Aortic smooth muscle cell (primary cell): ENCODE measurements around a stretch of chr9.

DNA sequence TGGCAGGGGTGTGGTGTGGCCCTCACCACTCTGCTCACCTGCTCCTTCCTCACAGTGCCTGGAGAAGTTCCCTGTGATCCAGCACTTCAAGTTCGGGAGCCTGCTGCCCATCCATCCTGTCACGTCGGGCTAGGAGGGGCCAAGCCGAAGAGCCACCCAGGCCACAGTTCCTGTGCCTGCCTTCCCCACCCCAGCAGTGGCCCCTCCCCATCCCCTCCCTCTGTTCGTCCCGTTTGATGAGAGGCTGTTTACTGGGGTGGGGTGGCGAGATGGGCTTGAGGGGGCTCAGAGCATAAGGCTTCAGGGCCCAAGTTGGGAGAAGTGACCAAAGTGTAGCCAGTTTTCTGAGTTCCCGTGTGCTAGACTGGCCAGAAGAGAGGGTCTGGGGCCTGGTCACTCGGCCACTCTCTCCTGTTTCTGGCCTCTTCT, 30.7 kb downstream of the IER5L start:
- RRBS, result no CpG with 5 or more reads among the region's 9 CpGs

DNA sequence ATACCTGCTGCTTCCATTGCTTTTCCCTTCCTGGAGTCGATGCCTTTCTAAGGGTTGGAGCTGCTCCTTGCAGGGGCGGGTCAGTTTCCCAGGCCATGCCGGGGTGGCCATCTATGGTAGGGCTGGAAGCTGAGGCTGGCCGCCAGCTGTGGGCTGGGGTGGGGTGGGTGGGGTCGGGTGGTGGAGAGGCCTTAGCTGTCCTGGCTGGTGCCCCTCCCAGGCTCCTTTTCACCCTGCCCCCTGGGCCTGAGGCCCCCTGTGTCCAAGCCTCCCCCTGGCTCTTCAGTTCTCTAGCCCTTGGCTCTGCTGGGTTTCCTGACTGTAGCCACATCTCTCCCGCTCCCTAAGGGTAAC, 30.3 kb downstream of the IER5L start:
- RRBS, result no CpG with 5 or more reads among the region's 6 CpGs

- RRBS, result no CpG with 5 or more reads among the region's 15 CpGs
Measured at GRCh38 chr9:129172398-129173409, 5.4 kb downstream of the IER5L start.

GRCh38 chr9:129202634-129203110, 24.6 kb upstream of the IER5L start:
- RRBS, result 2% methylated on average over 24 of the region's 36 CpGs

- RRBS, result no CpG with 5 or more reads among the region's 8 CpGs
Measured at GRCh38 chr9:129206879-129207390, 28.9 kb upstream of the IER5L start.

DNA sequence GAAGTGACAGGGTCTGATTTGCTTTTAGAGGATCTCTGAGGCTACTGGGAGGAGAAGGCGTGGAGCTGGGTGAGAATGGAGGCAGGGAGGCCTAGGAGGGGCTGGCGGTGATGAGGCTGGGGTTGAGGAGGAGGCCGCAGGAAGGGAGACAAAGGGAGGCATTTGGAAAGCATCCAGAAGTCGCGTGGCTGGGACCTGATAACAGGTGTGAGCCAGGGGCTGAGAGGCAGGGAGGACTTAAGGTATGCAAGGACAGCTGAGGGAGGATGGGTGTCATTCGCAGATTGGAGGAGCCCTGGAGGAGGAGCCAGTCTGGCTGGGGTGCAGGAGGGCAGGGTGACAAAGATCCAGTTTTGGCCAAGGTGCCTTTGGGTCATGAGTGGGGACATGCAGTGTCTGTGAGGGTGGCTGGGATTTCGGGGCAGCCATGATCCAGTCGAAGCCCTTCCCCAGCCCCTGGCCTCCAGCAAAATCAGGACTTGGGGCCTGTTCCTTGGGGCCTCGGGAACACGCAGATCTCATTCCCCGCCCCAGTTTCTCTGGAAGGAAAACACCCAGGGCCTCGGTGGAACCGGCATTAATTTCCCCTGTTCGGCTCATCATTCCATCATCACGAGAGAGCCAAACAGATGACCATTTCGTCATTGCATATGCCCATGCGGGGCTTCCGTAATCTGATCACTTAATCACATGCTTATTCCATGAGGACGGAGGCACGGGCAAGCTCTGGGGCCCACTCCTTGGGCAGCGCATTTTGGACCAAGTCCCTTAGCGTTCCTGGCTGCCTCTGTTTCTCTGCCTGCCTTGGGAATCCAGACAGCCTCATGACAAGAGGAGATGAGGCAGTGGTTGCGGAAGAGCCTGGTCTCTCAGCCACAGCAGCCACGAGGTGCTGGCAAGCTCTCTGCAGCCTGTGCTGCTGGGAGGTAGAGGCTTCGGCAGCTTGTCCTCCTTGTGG, 64.7 kb upstream of the IER5L start:
- RRBS, result no CpG with 5 or more reads among the region's 25 CpGs

DNA sequence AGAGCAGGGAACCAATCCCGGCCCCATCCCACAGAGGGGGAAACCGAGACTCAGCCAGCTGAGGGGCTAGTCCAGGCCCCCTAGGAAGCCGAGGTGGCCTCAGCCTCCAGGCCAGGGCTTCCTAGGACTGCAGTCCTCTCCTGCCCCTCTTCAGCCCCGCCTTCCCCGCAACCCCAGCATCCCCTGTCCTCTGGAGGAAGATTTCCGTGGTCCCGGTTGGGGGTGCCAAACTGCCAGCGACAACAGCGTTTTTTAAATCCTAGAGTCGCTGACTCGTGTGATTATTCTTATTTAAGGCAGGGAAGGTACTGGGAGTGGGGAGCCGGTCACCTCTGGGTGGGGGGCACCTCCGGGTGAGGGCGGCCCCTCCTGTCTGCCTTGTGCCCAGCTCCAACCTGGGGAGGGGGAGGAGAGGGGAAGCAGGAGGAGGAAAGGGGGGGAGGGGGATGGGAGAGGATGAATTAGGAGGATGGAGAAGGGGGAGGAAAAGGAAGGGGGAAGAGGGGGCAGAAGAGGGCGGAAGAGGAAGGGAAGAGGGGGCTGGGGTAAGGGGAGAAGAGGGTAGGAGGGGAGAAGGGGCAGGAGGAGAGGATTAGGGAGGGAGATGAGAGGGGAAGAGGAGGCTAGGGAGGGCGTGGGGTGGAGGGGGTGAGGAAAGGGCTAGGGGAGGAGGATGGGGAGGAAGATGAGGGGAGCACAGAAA, 173.1 kb upstream of the IER5L start:
- RRBS, result 27% methylated on average over 4 of the region's 16 CpGs

- RRBS, result 2% methylated on average over 13 of the region's 60 CpGs
Measured at GRCh38 chr9:129351707-129352681, 173.9 kb upstream of the IER5L start.

DNA sequence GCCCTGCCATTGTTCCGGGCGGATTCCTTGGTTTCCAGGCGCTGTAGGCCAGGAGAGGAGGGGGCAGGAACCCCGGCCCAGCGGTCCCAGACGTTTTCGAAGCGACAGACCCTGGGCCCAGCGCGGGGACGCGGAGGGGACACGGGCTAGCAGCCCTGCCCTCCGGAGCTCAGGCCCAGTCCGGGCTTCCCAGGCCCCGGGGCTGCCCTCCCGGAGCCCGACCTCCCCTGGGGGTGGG, 206.9 kb downstream of the C9orf50 start:
- RRBS, result 6% methylated on average over 13 of the region's 18 CpGs

DNA sequence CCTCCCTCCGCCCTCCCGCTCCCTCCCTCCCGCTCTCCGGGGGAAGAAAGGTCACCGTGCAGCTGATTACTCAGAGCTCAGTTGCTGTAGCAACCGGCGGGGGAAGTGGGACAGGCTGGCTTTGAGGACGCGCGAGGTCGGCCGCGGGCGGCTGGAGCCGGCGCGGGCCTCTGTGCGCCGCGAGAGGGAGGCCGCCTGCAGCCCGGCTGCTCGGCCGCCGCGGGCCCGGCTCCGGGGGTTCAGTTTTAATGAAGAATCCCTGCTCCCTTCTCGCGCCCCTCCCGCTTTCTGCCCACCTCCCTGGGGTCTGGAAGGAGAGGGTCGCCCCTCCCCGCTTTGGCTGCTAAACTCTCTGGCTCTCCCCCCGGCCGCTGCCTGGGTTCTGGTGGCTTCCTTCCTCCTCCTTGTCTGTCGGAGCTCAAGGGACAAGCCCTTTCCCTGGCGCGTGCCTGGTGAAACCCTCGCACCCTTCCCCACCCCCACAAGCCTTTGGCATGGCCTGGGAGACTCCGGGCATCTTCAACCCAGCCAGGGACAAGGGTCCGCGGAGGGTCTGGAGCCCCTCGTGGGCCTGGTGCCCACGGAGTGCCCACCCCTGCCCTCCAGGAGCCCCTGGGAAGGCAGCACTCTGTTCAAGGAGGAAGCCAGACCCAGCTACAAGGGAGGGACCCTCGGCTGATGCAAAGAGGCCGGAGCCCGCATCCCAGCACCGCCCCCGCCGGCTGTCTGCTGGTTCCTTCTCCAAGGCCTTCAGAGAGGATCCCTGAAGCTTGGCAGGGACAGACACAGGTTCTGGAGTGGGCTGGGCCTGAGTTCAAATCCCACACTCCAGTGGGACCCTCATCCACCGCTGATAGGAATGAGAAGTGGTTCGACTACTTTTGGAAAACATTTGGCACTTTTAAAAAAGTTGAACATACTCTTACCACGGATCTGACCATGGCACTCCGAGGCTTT, 160.2 kb downstream of the C9orf50 start:
- RRBS, result 1% methylated on average over 19 of the region's 54 CpGs

DNA sequence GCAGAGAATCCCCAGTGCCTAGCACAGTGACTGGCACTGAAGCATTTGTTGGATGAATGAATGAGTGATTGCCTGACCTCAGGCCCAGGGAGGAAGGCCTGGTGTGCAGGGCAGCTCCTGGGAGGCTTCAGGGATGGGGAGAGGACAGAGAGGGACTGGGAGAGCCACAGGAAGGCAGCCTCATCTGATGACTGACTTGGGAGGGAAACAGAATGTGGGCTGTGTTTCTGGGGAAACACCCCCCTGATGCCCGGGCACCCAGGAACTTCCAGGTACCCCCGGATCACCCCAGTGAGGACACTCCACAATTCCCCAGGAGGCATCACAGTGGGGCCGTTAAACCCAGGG, 133.6 kb downstream of the C9orf50 start:
- RRBS, result no CpG with 5 or more reads among the region's 3 CpGs

GRCh38 chr9:129489843-129490559, 130.9 kb downstream of the C9orf50 start:
- RRBS, result no CpG with 5 or more reads among the region's 15 CpGs

DNA sequence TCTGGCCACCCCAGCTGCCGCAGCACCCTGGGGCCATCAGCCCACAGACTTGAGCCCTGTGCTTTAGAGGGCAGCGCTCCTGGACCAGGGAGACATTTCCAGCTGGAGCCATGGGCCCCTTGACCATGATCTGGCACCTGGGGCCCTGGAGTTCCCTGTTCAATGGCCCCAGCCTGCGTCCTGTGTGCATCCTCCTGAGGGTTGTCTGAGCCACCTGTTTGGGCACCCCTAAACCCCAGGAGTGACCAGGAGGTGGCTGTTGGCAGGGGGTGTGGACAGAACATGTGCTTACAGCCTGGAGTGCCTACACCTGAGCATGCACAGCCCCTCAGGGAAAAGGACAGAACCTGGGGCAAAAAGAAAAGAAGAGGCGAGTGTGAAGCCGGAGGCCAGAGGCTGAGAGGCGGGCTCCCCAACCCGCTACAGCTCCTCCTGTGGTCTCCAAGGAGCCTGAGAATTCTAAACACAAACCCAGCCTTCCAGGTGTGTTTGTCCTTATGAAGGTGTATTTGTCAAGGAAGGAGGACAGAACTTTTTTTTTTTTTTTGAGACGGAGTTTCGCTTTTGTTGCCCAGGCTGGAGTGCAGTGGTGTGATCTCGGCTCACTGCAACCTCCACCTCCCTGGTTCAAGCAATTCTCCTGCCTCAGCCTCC, 126.6 kb downstream of the C9orf50 start:
- RRBS, result no CpG with 5 or more reads among the region's 10 CpGs

GRCh38 chr9:129495106-129496057, 125.5 kb downstream of the C9orf50 start:
- RRBS, result 15% methylated on average over 10 of the region's 35 CpGs

DNA sequence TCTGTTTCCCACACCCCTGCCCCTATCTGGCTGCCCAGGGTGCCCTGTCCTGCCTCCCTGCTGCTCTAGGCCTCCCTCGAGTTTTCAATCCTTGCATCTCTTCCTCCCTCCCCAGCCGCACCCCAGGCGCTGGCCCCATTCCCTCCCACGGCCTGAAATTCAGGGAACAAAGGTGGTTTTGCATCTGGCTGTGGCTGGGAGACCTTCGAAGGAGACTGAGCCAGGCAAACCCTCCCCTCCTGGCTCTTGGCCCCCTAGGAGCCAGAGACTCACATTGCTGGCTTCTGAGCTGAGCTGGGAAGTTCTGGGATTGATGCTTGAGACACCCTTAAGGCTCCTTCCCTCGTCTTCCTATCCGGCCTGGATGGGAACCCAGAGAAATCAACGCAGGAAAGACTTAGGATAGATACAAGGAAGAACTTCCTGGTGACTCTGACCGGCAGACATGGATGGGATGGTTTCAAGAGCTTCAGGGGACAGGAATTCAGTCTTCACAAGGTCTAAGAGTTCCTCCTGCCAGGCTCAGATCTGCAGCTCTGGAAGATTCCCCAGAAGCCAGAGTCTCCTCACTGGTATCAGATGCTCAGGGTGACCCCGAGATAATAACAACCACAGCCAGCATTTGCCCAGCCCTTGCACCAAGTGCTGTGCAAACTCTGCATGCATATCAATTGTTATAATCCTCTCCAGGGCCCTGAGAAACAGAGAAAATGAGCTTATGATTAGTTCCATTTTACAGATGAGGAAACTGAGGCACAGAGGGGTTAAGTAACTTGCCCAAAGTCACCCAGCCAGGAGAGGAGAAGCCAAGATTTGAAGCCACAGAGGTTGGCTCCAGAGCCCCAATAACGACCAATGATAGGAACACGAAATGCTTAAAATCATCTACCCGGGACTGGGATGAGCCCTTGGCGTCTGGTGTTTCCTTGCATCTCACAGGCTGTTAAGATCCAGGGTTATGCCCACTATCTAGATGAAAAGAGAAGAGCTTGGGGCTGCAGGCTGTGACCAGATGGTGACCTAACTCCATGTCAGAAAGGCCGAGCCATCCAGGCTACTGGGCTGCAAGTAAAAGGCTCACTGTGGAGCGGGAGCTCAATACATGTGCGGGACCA, 120.0 kb downstream of the C9orf50 start:
- RRBS, result 33% methylated on average over 1 of the region's 17 CpGs

GRCh38 chr9:129561560-129562075, 59.3 kb downstream of the C9orf50 start:
- RRBS, result 42% methylated on average over 9 of the region's 23 CpGs

GRCh38 chr9:129569611-129570191, 51.2 kb downstream of the C9orf50 start:
- RRBS, result no CpG with 5 or more reads among the region's 4 CpGs

DNA sequence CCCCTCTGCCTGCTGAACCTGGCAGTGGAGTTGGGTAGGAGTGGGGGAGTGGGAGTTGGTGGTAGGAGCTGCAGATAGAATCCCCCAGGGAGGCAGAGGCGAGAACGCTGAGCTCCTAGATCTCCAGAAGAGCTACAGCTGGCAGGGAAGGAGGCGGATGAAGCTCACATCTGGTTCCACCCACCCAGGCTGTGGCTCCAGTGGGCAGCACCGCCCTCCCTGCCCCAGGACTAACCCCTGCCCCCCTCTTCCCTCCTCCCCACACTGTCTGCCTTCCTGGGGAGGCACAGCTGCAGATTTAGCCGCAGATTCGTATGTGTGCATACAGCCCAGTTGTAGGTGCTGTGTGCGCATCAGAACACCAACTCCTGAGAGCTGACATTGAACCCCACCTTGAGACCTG, 34.2 kb downstream of the C9orf50 start:
- RRBS, result no CpG with 5 or more reads among the region's 7 CpGs

DNA sequence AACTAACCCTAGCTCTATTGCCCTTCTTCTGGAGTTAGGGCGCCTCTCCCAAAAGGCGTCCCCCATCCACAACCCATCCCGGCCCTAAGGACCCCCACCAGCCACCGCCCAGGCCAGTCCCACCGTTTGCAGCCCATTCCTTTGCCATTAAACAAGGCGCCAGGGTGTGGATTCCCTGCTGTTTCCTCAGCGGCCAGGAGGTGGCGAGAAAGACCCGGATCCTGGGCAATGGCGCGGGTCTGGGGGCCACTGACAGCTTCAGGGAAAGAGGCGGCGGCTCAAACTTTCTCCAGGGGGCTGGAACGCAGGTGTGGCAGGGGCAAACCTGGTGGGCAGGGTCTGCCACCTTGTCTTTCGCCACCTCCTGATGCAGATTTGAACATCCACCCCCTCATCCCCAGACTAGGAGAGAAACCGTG, 9.8 kb downstream of the C9orf50 start:
- RRBS, result no CpG with 5 or more reads among the region's 16 CpGs

- RRBS, result no CpG with 5 or more reads among the region's 14 CpGs
Measured at GRCh38 chr9:129627535-129628624, 1.9 kb downstream of the NTMT1 start.